Measurements from ENCODE around the genes DIO2 and TSHR.

DNA sequence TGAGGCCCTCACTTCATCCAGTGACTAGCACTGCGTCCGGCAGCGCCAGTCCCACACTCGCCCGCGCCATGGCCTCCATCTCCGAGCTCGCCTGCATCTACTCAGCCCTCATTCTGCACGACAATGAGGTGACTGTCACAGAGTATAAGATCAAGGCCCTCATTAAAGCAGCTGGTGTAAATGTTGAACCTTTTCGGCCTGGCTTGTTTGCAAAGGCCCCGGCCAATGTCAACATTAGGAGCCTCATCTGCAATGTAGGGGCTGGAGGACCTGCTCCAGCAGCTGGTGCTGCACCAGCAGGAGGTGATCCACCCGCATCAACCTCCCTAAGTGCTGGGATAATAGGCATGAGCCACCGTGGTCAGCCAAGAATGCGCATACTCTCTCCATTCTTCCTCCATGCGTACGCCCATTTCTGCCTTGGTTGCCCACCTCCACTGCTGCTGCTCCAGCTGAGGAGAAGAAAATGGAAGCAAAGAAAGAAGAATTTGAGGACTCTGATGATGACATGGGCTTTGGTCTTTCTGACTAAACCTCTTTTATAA is 59.8 kb downstream of the IRF2BPL start:
- PRO-cap: unidirectional peak, minus-strand start at position 125 of the sequence

DNA sequence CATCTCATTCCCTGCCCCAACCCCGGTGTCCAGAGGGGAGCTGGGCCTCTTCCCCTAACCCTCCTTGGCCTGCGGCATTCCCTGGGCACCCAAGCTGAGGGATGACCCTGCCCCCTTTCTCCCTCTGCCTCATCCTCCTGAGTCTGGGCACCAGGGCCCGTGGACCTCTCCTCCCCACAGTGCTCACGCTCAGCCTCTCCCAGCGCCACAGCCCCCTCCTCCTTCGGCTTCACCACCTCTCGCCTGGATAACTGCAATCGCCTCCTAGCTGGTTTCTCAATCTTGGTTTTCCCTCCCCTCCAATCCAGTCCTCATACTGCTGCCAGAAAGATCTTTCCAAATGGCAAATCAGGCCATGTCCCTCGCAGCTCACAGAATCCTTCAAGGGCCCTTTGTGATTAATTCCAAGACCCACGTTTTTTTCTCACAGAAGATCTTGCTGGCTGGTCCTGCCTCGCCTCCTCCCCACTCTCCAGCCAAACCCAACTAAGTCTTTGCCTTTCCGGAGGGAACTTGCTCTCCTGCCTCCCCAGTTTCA is 16.2 kb downstream of the IRF2BPL start:
- PRO-cap: no peak

DNA sequence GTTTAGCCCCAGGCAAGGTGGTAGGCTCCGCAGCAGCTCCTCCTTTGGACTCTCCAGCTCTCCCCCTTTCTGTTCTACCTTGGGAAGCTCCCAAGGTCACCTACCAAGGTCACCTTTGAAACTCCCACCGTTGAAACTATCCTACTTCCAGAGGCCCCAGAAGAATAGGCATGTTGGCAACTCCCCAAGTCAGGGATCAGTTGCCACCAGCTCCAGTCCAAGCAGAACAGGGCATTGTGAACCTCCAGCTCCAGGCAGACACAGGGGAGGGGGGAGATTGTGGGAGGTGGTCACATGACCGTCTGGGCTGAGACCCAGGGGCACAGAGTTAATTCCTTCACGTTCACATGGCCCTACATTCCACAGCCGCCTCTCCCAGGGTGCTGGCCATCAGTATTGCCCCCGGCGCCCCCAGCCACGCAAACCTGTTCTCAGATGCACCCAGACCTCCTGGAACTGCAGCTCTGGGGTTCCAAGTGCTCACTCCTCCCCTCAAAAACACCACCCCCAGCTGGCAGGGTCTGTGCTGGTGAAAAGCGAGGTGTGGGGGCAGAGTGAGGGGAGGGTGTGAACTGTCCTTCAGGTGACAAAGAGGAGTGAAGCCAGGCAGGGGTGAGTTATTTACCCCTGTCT is 14.3 kb downstream of the IRF2BPL start:
- PRO-cap: no peak

DNA sequence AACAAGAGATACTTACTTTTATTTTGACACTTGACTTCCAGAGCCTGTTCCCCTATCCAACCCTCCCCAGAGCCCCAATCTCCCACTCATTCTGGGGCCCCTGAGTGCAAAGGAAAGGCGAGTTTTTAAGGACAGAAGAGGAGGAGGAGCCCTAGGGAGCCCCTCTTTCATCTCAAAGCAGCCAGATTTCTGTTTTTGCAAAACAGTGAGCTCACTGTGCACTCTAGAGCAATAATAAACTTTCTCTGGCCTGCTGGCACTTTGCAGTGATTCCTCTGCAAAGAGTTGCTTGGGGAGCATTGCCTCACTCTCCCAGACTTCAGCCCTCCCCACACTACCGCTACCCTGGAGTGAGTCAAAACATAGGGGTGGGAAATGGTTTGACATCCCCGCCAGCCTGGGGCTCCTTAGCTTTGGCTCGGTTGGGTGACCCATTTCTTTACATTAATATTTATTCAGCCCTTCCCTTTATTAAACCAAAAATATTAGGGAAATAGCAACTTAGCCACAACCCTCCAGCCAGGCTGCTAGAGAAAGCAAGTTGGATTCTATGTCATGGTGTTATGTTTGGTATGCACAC is 3.2 kb upstream of the IRF2BPL start:
- PRO-cap: no peak

DNA sequence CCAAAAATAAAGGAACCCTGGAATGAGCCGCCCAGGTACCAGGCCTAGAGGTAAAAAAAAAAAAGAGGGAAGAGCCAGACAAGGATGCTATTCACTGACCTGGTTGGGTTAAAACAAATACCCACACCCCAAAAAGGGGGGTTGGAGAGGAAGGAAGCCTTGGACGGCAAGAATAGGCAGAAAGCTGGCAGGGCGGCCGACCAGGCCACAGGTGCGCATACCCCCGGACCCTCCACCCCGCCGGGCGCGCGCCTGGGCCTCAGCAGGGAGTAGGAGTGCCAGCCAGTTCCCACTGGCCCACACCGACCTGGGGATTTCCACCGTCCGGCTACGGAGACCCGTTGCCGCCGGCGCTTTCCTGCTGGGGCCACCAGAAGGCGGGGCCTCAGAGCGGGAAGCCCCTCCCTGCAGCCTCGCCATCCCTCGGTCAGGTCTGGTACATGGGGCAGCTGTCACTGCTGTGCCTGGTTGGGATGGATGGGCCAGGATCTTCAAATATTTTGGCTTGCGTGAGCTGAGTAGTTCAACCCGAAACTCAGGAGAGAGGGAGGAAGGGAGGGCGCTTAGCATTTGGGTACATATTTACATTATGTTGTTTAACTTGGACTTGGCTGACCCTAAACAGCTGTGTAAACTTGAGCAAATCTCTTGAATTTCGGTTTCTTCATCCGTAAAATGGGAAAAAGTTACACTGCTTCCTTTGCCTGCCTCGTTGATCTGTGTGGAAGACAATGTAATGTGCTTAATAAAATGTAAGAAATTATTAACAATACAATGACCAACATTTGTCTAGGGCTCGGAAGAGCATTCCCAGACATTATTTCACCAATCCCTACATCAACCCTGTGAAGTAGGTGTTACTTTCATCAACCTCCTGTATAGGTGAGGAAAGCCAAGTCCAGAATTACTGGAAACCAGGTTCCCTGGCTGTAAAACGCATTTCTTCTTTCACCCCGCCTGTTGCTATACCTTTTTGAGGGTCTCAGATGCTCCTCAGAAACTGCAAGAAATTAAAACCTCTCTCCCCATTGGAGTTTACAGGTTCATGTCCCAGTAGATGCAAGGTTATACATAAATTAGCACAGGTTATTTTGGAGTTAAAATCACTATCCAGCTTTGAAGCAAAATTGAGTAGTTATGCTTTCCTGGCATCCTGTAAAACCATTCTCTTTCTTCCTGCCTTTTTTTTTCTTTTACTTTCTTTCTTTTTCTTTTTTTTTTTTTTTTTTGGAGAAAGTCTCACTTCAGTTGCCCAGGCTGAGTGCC is 5.7 kb upstream of the IRF2BPL start:
- PRO-cap: bidirectional peak, plus-strand start at position 426 of the sequence, minus-strand start at position 330 of the sequence

GRCh38 chr14:77045413-77046144 is 17.1 kb upstream of the IRF2BPL start:
- PRO-cap: no peak

DNA sequence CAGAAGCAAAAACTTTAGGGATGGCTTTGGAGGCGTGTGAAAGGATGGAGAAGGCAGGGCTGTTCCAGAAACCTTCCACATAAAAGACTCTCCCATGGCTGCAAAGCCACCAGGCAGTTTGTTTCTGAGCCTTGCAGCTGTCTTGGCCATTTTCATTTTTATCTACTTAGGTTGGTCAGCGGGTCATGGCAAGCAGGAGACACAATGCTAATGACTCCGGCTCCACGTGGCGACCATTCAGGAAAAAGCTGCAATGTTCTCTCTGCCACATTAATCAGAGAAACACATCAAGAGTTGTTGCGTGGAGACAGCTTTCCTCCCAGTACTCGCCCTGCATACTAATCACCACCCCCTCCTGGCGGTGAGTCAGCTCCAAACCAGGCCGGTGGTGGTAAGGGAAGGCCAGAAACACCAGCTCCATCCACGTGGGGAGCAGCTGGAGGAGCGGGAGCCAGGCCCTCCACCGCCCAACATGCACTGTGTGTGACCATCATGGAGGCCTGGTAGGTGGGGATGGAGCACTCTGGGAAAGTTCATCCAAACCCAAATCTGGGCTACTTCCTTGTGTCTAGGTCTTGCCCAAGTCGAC is 31.0 kb upstream of the IRF2BPL start:
- PRO-cap: no peak

- PRO-cap: bidirectional peak, plus-strand start at chr14:77088514, minus-strand start at chr14:77088347
Observed at GRCh38 chr14:77088283-77088718, 9.8 kb upstream of the CIPC start.

- PRO-cap: no peak
Observed at GRCh38 chr14:77106811-77107010, 8.7 kb downstream of the CIPC start.

GRCh38 chr14:77278592-77279191 is 7.7 kb upstream of the NGB start:
- PRO-cap: no peak

- PRO-cap: no peak
Observed at GRCh38 chr14:77554624-77555108, 56.0 kb upstream of the ISM2 start.

GRCh38 chr14:77615329-77616057 is 944 bp downstream of the SPTLC2 start:
- PRO-cap: no peak

- PRO-cap: no peak
Observed at GRCh38 chr14:77707256-77707546, 622 bp downstream of the ALKBH1 start.

GRCh38 chr14:77981599-77981921 is 181.7 kb downstream of the ADCK1 start:
- PRO-cap: no peak

DNA sequence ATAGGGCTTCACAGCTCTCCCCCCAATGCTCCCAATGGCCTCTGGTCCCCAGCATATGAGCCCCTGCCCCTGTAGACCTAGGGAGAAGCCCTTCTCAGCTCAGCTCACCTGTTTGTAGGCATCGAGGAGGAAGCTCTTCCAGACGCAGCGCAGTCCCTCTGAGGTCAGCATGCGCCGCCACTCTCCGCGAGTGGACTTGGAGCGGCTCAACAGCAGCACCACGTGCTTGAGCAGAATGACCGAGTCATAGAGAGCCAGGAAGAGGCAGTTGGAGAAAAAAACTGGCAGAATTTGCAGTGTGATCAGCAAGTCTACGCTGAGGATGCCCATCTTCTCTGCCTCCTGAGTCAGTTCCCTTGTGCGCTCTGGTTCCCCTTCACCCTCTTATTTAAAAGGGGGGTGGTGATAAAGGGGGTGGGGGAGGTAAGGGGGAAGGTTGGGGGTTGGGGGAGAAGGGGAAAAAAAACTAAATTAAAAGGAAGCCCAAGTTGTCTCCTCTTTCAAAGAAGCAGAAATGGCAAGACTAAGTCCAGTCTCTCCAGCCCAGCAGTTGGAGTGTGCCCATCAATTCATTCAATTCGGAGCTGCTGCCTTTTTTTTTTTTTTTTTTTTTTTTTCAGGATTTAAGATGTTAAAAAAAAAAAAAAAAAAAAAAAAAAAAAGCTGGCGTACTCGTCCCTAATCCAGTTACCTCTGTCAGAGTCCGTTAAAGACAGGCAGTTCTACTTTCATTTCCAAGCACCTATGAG is at the start of gene DIO2:
DIO2 (minus strand) TSS at position 362 of the 749 bp plus-strand sequence.
- PRO-cap: bidirectional peak, plus-strand start at position 296 of the sequence, minus-strand start at position 171 of the sequence

GRCh38 chr14:80942158-80942532 is 607 bp upstream of the CEP128 start:
- PRO-cap: no peak

DNA sequence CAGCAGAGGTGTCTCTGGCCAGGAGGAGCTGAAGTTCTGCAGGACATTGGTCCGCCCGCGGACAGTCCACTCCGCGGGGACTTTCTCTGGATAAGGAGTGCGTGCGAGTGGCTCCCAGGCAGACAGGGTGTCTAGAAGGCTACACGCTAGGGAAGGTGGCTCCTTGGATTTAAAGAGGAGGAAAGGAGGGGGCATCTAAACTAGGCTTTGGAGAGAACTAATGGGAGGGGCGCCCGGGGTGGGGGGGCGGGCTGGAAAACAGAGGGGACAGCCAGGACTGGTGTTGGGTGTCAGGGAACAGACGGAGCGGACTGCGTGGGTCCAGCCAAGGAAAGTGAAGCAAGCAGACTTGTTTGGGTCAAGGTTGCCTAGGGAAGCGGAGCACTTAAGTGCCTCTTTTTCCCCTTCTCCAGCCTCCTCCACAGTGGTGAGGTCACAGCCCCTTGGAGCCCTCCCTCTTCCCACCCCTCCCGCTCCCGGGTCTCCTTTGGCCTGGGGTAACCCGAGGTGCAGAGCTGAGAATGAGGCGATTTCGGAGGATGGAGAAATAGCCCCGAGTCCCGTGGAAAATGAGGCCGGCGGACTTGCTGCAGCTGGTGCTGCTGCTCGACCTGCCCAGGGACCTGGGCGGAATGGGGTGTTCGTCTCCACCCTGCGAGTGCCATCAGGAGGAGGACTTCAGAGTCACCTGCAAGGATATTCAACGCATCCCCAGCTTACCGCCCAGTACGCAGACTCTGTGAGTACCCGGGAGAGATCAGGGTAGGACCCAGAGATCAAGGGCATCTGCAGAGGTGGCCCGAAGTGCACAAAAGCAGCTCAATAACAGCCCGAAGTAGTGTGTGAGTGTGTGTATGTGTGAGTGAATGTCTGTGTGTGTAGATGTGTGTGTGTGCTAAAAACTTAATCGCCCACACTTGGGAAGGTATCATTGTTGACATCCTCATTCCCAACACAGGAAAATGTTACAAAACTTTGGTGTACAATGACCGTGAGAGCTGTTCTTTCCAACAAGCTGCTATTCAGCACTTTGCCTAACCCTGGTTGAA is at the start of gene TSHR:
TSHR (plus strand) TSS at position 510 of the 1,049 bp plus-strand sequence.
- PRO-cap: bidirectional peak, plus-strand start at position 740 of the sequence, minus-strand start at position 634 of the sequence

GRCh38 chr14:81192485-81193063 is 28.2 kb downstream of the GTF2A1 start:
- PRO-cap: no peak

DNA sequence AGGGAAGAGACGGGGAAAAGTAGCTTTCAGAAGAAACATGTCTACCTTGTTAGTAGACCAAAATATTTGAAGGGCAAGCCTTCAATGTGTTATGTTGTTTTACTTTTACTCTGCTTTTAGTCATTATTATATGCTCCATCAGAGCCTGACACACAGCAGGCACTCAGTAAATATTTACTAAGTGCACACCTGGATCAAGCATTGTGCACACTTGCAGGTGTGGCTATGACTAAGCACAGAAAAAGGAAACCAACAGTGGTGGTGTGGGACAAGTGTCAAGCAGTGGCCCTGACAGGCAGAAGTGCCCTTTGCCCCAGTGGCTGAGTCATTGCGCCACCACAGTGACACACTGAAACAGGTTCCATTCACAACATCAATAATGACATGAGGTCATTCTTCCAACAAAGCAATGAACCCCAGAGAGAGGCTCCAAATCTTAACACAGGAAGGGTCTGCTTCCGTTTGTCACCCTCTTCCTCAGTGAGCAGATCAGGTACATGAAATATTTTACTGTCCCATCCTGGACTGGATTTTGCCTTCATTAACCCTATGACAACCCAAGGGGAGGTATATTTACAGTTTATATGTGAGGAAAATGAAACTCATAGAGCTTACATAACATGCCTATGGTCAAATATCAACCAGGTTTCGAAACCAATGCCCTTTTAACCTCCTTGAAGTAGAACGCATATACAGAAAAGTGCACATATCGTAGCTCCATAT is 82.6 kb upstream of the GTF2A1 start:
- PRO-cap: unidirectional peak, plus-strand start at position 432 of the sequence

- PRO-cap: no peak
Observed at GRCh38 chr14:81311040-81311576, 89.0 kb downstream of the STON2 start.

All from bronchus (tissue), 1 donor.